H7 (cell line): ENCODE measurements around a stretch of chr22.

DNA sequence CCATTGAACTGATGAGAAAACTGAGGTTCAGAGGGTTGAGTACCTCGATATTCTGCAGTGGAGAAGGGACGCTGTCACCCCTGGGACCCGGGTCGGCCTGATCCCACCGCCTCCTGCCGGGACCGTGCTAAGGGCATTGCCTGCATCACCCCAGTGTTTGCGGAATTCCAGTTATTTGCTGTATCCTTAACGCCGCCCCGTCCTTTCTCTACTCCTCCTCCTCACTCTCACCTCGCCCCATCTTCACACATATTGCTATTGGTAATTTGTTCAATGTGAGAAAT, 394 bp upstream of the A4GALT start:
- RAMPAGE, long total RNA, result no peak

DNA sequence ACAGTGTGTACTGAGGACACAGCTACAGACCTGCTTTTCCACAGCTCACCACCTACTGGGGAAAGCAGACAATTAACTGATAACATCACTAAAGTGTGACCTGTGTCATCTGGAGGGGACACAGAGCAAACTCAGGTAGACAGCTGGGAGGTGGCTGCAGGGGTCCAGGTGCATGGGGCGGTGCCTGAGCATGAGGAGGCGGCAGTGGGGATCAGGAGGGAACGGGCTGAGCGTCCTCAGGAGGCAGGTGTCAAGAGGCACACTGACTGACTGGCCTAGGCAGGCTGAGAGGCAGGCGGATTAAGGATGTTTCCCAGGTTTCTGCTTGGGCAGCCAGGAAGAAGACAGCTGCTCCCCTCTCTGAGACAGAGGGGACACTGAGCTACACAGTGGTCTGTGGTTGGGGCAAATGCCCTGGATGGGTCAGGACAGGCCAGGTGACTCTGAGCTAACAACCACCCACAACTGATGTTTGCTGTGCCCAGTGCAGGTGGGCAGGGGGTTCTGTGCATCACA, 56.1 kb downstream of the ARFGAP3 start:
- RAMPAGE, long total RNA, result no peak

DNA sequence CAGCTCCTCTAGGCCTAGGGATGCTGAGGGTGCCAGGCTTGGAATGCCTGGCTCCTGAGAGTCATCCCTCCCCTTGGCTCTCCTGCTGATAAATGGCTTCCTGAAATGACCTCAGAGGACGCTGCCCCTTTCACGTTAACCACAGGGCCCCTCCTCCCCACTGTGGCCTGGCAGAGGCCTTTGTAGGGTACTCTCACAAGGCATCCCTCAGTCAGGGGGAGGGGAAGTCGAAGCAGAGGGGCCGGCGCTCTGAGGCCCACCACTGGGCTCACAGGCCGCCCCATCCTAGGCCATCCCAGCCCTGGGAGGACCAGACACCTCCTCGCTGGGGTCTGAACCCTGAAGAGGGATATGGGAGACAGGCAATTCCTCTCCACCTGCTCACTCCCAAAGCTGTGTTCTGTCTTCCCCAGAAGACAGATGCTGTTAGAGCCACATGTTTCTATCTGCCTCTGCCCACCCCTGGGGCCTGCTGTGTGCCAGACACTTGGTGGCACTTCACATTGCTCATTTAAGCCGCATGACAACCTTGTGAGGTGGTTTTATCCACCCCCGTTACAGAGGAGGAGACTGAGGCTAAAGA, 50.9 kb downstream of the ARFGAP3 start:
- RAMPAGE, long total RNA, result no peak

DNA sequence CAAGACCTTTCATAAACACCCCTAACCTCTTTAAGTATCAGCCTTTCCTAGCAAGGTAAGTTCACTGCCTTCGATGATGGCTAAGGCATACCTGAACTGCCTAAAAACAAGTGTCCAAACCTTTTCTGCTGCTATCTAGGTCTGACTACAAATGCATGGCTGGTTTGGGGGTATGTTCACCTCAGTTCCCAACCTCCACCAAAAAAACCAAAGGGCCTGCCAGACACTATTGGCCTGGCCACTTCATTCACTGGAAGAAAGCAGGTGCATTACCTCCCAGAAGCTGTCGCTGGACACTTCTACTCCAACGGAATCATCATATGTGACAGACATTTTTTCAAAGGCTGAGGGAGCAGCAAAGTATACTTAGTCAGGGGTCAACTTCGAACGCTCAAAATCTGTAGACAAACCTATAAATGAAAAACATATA, 54.7 kb upstream of the ARFGAP3 start:
- RAMPAGE, long total RNA, result no peak

DNA sequence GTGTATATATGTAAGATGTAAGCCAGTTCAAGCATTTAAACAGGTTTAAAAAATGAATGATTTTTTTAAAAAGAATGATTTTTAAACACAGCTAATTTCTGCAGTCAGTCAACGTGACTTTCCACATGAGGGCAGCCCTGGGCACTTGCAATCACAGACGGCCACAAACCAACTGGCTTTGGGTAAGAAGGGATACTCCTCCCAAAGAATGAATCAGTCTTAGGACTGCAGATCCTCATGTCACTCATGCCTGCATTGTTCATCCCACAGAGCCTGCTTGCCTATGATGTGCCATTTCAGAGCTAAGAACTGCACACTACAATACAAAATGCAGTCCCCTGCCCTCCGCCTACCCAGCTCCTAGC, 24.9 kb downstream of the PACSIN2 start:
- RAMPAGE, long total RNA, result no peak

DNA sequence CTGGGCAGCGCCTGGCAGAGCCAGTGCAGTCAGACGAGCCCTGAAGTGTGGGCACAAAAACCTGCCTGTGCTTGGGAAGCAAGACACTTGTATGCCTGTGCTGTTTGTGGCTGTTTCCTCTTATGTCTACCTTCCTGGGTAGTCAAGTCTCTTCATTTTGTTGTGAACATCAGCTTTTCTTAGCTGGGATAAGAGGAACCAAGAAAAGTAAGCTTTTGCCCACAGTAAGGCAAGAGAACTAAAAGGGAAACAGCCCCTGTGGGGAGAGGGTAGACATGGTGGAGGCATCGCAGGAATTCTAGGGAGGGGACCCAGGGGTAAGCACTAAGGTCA, 13.5 kb downstream of the PACSIN2 start:
- RAMPAGE, long total RNA, result no peak

DNA sequence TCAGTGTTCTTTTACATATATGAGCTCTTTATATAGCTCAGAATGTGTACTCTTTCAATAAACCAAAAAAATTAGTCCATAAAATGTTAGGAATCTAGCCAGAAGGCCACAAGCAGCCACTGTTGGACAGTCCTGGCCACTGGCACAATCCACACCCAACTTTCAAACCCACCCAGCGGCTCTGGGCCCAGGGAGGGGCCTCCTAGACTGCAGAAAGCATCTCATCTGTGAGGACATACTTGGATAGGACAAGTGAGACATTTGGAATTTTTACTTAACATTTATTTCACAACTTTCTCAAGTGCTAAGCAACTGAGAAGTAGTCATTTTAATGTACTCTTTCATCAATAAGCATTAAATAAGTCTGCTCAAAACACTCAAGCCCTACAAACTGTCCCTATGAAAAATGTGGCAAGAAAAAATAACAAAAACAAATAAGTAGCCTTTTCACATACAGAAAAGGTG, 6.4 kb downstream of the PACSIN2 start:
- RAMPAGE, long total RNA, result no peak

DNA sequence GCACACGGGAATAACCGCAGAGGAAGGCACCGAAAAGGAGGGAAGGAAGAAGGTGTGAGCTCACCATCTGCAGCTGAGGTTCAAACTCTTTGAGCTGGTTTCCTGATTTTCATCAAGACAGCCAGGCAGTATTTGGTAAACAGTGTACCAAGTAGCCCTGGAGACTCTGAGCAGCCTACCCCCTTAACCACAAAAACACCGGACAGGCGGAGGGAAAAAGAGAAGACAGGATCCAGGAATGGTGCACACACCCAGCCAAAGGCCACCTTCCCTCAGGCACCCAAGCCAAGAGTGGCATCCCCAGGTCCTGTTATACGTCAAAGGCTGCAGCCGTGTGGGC, 1.3 kb downstream of the PACSIN2 start:
- RAMPAGE, long total RNA, result no peak

DNA sequence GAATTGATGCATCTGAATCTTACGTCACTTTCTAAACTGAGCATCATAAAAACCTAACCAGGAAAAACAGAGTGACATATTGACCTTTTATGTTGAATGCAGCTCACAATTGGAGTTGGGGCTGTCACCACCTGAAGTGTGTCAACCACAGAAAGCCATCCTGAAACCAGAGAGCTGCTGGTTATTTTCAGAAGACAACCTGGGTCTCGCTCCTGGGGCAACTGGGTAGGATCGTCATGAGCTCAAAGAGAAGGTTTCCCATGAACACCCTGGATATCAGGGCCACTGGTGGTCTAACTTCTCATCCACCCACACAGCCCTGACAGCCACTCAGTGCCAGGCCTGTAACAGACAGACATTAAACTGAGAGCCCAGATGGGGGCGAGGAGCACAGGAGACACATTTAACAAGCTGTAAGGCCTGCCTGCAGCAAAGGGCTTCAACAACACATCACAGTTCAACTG, 3.0 kb downstream of the TTLL1 start:
- RAMPAGE, long total RNA, result no peak

DNA sequence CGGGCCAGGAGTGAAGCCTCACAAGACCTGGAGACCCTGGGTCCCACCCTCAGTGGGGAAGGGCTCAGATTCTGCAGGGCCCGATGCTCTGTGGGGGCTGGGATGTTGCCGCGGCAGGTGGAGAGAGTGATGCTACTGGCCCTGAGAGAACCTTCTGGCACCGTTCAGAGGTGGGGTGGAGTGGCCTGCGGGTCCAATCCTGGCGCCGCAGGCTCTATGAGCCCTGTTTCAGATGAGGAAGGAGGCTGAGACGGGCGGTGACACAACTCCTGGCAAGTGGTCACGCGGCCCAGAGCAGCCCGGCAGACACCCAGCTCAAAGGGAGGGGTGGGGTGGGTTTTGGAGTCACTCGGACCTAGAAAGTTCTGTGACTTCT, 3.4 kb downstream of the TSPO start:
- RAMPAGE, long total RNA, result no peak

- RAMPAGE, long total RNA, result no peak
Observed at GRCh38 chr22:43203438-43203892, 16.5 kb upstream of the TTLL12 start.

DNA sequence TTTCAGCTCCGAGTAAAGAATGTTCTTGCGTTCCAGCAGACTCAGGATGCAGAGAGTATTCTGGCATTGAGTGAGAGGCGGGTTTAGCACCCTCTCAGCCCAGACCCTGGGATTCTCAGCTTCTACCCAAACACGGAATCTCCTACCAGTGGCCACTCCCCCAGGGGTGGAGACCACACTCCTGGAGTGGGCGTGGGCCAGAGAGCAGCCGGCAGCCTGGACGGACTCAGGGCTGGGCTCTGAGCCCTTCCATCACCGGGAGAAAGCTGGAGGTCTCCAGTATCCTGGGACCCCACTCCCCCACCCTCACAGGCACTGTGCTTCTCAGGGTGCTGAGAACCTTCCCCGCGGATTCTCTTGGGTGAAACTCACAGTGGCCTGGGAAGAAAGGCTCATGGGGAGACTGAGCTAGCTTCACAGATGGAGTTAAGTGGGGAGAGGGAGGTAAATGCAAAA, 26.2 kb upstream of the TTLL12 start:
- RAMPAGE, long total RNA, result no peak

- RAMPAGE, long total RNA, result no peak
Observed at GRCh38 chr22:43260364-43260775, 73.4 kb upstream of the TTLL12 start.

GRCh38 chr22:43482165-43482516, 70.3 kb downstream of the MPPED1 start:
- RAMPAGE, long total RNA, result no peak

GRCh38 chr22:43628100-43628795, 183.9 kb downstream of the EFCAB6 start:
- RAMPAGE, long total RNA, result no peak

DNA sequence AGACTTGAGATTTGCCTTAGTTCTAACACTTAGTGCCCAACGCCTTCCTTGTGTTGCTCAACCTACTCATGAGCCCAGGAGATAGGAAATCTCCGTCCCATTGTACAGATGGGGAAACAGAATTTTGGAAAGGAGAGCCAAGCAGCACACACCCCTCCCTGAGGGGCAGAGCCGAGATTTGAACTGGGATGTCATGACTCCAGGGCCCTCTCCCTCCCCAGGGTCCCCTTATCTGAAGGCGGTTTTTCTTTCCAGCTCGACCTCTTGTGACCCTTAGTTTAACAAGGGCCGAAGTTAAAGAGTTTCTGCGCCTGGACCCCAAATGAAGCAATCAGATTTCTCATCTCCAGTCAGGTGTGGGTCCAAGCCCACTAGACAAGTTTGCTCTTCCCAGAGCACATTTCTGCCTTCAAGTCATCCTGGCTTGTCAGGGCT, 11.1 kb downstream of the PNPLA3 start:
- RAMPAGE, long total RNA, result no peak

DNA sequence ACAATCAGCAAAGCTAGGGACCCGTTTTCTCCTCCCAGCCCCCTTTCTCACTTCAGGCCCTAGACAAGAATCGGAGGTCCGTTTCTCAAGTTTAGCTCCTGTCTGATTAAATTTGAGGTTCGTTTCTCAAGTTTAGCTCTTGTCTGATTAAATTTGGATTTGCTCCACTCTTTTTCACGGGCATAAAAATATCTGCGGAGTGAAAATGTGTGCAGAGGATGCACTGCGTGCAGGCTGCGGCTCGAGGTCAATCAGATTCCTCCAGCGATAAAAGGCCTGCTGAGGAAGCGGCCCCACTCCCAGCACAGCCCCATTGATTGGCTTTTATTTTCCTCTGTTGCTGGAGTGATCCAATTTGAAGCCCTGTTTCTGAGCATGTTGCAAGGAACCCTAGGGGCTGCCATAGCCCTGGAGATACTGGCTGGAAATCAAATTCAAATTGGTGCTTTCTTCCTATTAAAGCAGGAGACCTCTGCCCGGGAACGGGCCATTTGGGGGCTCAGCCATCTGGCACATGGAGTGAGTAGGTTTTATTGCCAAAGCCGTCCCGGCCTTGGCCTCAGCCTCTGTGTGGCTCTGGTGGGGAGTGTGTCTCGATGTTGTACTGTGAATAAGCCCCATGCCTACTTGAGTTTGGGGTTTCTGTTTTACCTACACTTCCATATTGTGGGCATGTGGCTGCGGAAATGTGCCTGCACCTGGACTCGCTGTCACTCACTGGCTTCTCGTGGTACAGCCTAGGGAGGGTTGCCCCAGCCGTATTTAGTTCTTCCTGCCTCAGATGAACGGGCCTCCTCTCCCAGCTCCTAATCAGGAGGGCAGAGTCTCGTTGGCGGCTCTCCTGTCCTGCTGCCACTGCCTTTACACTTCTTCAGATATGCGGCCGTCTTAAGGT, 25.4 kb downstream of the PARVB start:
- RAMPAGE, long total RNA, result no peak

DNA sequence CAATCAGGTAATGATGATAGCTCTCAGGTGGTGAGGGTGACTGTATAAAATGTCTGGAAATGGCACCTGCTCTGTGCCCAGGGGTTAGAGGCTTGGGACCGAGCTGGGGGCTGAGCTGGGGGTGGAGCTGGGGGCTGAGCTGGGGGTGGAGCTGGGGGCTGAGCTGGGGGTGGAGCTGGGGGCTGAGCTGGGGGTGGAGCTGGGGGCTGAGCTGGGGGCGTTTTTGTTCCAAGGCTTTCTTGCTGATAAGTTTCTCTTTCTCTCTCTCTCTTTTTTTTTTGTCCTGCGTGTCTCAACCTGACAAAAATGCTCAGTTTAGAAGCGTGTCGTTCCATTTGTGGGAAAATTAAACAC, 32.7 kb downstream of the PARVB start:
- RAMPAGE, long total RNA, result no peak

DNA sequence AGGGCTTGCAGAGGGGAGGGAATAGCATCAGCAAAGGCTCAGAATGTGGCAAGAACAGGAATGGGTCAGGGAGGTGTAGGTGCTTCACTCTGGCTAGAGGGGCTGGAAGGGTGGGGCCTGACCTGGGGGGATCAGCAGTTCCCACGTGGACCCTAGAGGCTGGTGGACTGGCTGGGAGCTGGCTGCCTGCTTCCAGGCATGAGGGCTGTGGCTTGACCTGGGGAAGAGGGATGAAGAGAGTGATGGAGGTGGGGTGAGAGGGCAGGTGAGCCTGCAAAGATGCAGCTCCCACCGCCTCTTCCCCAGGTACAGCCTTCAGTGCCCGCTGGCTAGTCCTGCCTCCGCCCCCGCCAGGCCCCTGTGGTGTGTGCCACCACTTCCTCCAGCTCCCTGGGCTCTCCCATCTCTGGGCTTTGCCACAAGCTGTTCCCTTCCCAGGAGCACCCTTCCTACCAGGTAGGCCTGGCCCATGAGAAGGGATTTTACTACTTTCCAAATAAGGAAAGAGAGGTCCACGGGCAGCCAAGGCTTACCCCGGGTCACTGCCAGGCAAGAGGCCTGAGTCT, 19.1 kb downstream of the PARVG start:
- RAMPAGE, long total RNA, result no peak

GRCh38 chr22:44307462-44308007, 5.2 kb downstream of the SHISAL1 start:
- RAMPAGE, long total RNA, result no peak